Measurements from ENCODE around the genes C11orf80, PC, GRK2, RAD9A and GPR152.

DNA sequence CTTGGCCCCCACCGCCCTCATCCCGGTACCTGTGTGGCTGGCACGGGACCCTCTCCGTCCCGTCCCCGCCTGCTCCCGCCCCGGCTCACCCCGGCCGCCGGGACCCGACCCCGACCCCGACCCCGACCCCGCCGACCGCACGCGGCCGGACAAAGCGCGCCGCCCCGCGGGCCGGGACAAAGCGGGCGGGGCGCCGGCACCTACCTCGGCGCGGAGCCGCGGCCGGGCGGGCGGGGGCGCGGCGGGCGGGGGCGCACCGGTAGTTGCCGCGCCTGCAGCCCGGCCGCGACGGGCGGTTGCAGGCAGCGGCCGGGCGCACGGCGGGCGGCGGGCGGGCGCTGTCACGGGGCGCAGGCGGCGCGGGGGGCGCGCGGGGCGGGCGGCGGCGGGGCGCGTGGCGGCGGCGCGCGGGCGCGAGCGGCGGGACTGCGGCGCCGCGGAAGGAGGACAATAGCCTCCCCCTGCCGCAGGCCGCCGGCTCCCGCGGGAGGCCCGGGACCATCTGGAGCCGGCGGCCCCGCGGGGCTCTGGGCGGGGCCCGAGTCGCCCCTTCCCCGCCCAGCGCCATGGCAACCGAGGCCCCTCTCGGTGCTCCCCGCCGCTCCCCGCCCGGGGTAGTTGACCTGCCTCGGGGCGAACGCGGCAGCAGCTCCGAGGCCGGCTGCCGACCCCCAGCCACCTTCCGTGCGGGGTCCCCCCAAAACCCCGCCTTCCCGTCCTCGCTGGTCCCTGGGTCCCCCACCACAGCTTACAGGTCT lies 880 bp downstream of the SPTBN2 start:
- RRBS, result 2% methylated on average over 30 of the region's 121 CpGs

DNA sequence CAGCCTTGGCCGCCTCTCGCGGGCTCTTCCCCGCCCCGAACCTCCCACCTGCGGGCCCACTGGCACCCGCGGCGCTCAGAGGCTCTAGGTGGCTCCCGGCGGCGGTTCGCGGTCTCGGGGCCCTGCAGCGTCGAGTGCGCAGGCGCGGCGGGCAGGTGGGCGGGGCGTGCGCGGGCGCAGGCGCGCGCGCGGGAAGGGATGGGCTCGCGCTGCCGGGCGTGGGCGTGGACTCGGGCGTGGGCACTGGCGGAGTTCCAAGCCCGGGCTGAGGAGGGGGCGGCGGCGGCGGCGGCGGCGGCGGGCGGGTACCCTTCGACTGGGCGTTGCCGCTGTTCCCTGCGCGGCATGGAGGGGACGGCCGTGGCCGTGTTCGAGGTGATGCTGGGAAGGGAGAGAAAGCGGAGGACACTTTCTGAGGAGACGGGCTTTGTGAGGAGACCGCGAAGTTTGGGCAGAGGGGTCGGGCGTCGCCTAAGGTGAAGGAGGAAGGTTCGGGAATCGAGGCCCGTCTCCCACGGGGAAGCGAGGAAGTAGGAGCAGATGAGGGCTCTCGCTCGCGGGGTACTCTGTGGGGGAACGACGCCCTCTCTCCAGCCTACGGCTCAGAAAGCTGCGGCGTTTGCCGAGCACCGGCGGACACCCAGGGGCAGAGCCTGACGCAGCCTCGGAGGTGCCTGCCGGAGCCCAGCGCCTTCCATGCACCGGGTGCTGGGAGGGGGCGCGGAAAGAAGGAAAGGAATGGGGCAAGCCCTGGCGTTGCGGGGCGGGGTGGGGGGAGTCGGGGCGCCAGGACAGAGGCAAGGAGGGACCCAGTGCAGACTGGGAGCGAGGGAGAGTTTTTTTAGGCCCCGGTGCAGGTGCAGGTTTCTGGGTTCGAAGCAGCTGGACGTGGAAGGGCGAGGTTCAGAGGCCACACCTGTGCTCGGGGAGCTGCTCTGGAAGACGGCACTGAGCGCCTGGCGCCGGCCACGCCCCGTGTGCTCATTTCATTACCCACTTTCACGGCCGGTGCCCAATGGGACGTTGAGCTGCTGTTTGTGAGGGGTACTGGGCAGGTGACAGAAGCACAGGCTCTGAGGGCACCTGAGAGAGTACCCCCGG lies at the start of gene C11orf80:
Gene C11orf80, plus strand, starts transcription at position 225 of the 1,101 bp plus-strand sequence.
- RRBS, result 5% methylated on average over 15 of the region's 109 CpGs

DNA sequence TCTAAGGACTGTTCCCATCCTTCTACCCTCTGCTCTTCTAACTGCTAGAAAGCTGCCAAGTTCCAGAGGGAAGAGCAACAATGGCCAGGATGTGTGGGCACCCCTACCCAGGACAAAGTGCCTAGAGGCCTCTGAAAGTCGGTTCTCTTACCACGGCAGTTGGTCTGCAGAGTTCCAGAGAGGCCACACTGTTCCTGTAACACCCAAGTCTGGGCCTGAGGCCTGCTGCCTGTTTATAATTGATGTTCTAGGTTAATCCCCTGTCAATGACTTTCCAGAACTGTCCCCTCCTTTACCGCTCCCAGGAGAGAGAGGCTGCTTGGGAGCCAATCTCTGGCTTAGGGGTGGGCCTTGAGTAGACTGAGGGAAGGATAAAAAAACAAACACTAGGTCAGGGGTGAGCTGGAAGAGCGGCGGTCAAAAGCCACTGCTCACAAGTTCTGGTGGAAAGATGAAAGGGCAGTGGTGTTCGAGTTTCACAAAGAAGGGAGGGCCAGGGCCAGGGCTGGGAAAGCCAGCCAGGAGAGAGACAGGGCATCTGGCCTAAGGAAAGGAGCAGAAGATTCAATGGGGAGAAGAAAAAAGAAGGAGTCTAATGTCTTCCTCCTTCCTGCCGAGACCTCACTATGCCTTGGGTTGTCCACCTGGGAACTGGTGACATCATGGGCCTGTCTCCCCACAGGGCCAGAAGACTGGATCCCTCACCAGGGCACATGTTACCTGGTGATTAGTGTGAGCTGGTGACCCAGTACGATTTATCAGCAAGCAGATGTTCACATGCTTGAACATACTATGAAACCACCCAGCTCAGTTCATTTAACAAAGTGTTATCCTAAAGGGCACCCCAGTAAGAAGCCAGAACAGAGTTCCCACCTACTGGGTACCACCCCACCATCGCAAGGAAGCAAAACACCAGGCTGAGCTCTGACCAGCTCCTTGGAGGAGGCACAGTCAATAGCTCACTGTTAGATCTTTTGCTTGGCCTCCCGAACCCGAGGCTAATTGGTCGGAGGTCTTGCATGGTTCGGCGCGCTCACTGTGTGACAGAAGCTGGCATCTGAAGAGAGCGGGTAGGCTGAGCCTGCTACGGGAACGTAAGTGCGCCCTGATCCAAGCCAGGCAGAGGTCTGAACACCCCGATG lies 50.1 kb downstream of the PC start:
- RRBS, result no CpG with 5 or more reads among the region's 20 CpGs

GRCh38 chr11:66957956-66959031 lies at the start of gene PC:
PC (minus strand) TSS chr11:66958383.
- RRBS, result 2% methylated on average over 12 of the region's 118 CpGs

DNA sequence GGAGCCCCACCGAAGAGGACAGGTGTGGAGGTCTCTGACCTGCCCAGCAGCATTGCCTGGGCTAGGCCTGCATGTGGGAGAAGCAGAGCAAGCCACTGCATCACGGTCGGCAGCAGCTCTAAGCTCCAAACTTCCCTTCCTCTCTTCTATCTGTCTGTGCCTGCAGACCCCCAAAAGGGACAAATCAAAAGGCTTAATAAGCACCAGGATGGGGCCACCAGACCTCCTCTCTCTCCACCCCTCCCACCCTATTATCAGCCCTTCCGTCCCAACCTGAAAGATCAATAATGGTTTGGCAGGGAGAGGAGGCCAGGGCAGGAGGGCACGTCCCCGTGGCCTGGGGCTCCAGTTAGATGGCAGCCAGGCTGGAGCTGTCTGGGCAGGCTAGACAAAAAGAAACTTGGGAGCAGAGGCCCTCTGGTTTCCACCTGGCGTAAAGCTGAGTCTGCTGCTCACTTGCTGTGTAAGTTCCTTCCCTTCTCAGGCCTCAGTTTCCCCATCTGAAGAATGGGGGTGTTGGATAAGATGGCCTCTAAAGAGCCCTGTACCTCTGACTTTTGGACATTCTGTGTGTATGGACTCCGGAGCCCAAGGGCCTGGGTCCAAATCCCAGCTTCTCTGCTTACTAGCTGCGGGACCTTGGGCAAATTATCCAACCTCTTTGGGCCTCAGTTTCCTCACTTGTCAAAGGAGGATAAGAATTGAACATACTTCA lies 3.8 kb upstream of the RHOD start:
- RRBS, result no CpG with 5 or more reads among the region's 9 CpGs

- RRBS, result no CpG with 5 or more reads among the region's 11 CpGs
These were observed 392 bp upstream of the RHOD start for GRCh38 chr11:67056250-67056659.

DNA sequence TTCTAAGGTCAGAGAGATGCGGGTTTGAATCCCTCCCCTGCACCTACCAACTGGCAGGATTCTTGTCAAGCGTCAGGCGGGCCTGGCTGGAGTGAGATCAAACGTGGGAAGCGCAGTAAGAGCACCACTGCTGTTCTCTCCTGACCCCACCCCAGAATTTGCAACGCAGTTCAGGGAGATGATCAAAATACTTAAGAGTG lies 25.1 kb downstream of the RHOD start:
- RRBS, result no CpG with 5 or more reads among the region's 6 CpGs

GRCh38 chr11:67240219-67241003 lies 25.9 kb upstream of the GRK2 start:
- RRBS, result no CpG with 5 or more reads among the region's 21 CpGs

GRCh38 chr11:67266021-67266871 lies at the start of gene GRK2:
GRK2 (plus strand) TSS chr11:67266473.
- RRBS, result 2% methylated on average over 36 of the region's 121 CpGs

GRCh38 chr11:67280164-67280381 lies 9.0 kb upstream of the ANKRD13D start:
- RRBS, result no CpG with 5 or more reads among the region's 5 CpGs

- RRBS, result 96% methylated on average over 5 of the region's 45 CpGs
These were observed 3.5 kb upstream of the ANKRD13D start for GRCh38 chr11:67285218-67286351.

GRCh38 chr11:67286686-67287381 lies 2.3 kb upstream of the ANKRD13D start:
- RRBS, result no CpG with 5 or more reads among the region's 5 CpGs

GRCh38 chr11:67311443-67312406 lies 8.4 kb downstream of the SSH3 start:
- RRBS, result 84% methylated on average over 6 of the region's 27 CpGs

DNA sequence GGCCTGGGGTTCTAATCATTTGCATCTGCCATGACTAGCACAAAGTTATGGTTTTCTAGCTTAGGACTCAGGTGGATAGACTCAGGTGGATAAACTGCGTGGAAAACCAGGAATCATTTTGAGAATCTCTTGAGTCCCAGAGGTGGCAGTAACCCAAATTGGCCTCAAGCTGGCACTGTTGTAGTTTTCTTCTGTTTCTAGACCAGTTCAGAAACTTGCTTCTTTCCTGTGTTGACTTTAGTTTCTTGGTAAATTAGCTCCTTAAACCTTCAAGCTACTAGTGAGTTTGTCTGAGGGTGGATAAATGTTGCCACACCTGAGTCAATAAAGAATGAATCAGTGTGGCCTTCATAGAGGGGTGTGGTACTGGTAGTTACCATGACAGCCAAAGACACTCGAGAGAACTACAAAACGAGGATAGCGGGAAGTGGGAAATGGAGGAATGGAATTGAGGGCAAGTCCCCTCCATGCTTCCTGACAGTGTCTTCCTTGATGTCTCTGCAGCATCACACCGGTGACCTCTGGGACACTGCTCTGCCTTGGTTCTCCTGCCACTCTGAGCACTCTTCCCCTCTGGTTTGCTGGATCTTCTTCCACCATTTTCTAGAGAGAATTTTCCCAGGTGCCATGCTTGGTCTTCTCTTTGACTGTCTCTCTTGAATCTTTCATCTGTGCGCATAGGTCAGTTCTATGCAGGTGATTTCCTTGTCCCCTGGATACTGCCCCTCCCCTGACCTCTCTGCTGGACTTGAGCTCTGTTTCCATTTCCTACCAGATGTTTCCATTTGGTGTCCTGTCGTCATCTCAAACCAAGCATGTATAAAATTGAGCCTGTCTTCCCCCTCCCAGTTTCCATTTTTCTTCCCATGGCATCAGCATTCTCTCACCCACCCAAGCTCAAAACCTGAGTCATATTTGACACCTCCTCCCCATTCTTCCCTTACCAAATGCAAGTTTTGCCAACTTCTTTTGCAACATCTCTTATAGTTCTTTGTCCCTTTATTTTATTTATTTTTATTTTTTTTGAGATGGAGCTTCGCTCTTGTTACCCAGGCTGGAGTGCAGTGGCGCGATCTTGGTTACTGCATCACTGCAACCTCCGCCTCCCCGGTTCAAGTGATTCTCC lies 7.1 kb downstream of the POLD4 start:
- RRBS, result no CpG with 5 or more reads among the region's 12 CpGs

- RRBS, result no CpG with 5 or more reads among the region's 13 CpGs
These were observed 6.1 kb downstream of the CLCF1 start for GRCh38 chr11:67367372-67367674.

- RRBS, result 1% methylated on average over 22 of the region's 78 CpGs
These were observed at the start of gene RAD9A for GRCh38 chr11:67391246-67392160. RAD9A (plus strand) TSS chr11:67391986.

DNA sequence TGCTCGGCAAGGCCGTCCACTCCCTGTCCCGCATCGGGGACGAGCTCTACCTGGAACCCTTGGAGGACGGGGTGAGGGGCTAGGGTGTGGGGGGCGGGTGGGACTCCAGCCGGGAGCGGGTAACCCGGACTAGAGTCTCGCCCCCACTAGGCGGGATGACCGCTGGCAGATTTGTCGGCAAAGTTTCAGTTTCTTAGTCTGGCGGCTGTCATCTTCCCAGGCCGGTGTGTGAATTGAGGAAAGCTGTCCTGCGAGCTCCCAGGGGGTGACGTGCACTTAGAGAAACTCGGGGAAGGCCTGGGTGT lies 327 bp downstream of the RAD9A start:
- RRBS, result 0% methylated on average over 5 of the region's 19 CpGs

DNA sequence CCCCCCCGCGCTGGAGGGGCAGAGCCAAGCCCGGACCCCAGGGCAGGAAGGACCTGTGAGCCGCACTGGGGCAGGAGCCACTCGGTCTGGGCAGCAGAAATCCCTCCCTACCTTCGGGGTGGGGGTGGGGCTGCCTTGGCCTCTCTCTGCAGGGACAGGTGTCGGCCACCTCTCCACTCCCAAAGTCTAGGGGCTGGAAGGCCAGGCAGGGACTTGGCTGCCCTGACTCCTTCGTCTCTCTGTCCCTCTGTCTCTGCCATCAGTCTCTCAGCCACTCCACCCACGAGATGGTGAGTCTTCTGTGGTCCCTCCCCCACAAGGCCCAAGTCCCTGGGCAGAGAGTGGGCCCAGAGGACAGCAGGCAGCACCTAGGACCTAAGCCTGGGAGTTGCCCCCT lies 433 bp downstream of the CARNS1 start:
- RRBS, result 7% methylated on average over 3 of the region's 9 CpGs

GRCh38 chr11:67439137-67440023 lies 1.9 kb upstream of the PTPRCAP start:
- RRBS, result 100% methylated on average over 1 of the region's 22 CpGs

- RRBS, result 80% methylated on average over 9 of the region's 38 CpGs
These were observed at the start of gene GPR152 for GRCh38 chr11:67451923-67452758. GPR152 (minus strand) TSS chr11:67452729.